PFSK-1 (cell line): ENCODE data around the genes ARMS2 and CHST15.

DNA sequence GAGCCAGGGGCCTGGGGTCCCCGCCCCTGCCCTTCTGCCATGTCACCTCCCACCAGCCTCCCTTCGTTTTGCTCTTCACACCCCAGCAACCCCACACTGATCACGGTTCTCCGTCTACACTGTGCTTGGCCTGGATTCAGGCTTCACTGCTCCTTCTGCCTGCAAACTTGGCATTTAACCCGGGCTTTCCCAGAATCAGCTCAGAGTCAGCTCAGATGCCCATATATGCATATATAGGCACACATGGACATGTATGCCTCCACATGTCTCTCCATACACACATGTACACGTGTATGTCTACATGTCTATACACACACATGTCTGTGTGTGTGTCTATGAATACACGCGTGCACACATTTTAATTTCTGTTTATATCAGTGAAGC lies 137.9 kb upstream of the BTBD16 start:
- RRBS = no CpG with 5 or more reads among the region's 8 CpGs

DNA sequence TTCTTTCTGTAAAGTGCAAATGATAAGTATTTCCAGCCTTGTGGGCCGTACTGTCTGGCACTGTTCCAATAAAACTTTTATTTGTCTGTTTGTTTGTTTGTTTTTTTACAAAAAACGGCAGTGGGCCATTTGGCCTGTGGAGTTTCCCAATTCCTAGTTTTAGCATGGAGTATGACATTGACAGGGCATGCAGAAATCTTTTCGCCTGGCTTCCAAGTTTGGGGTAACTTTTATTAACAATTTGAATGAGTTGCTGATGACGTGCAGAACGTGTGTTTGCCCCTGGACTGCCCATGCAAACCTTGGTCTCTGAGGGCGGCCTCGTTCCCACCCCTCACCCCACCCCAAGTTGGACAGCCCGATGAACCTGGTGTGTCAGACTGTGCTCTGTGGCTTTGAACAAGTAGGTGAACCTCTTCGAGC lies 40.1 kb upstream of the BTBD16 start:
- RRBS = no CpG with 5 or more reads among the region's 9 CpGs

DNA sequence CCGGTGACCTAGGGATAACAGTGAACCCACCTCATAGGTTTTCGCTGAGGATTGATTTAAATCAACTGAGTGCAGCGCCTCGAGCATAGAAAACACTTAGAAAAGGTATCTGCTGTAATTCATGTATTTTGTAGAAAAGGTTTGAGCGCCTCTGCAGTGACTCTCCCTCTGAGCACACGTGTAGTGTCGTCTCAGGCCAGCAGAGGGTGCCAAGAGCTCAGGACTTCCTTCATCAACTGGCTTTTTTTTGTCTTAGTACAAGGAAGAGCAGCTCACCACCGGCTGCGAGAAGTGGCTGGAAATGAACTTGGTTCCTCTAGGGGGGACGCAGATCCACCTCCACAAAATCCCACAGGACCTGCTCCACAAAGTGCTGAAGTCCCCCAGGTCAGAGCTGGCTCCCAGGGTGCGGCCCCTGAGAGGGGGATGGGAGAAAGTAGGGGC lies 27.7 kb downstream of the BTBD16 start:
- RRBS = 35% methylated on average over 1 of the region's 11 CpGs

DNA sequence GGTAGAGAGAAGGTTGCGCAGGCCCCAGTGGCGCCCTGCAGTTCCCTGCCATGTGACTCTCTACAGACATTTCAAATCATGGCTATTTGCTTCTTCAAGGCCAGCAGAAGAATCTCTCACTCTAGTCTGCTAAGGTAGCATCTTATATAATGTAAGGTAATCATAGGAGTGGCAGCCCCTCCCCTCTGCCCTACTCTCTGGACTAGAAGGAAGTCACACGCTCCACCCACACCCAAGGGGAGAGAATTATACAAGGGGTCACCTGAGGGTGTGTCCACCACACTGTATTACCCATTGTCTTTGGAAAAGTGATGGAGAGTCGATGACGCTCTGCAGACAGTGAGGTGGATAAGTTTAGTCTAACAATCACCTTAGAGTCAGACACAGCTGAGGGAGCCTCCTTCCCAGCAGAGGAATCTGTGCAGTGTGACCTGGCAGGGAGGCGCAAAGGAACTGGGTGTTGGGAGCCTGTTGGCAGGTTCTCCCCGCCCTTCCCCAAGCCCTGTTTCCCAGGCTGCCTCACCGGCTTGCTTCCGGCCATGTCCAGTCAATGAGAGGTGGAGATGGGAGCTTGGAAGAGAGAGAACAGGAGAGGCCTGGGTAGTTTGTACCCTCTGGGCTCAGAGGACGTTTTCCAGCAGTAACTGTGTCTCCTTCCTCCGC lies 35.5 kb upstream of the PLEKHA1 start:
- RRBS = no CpG with 5 or more reads among the region's 11 CpGs

DNA sequence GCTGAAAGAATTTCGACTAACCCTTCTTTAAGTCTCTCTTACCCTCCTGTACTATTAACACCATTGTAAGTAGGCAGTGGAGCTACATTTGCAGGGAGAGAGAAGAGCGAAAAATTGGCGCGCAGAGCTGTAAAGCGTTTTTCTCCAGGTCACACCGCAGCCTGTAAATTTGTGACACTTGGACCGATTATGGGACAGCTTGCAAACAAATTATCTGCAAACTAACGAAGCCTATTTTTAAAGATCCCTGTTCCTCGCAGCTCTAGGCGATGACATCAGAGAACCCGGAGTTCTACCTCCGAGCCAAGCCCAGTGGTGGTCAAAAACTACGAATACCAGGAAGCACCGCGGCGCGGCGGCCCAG lies 375 bp upstream of the PLEKHA1 start:
- RRBS = 1% methylated on average over 5 of the region's 18 CpGs

GRCh38 chr10:122375586-122375786 lies 978 bp downstream of the PLEKHA1 start:
- RRBS = no CpG with 5 or more reads among the region's 6 CpGs

DNA sequence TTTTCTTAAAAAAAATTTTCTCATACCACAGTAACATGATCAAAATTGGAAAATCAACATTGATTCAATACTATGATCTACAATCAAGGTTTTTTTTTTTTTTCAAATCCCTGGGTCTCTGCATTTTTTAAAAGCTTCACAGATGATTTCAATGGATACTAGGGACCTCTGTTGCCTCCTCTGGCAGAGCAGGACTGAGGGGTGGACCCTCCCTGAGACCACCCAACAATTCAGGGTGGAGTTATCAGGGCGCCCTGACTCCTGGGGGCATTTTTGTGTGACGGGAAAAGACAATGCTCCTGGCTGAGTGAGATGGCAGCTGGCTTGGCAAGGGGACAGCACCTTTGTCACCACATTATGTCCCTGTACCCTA lies at the start of gene ARMS2:
Gene ARMS2, plus strand, starts transcription at position 300 of the 373 bp plus-strand sequence.
- RRBS = no CpG with 5 or more reads among the region's 2 CpGs

DNA sequence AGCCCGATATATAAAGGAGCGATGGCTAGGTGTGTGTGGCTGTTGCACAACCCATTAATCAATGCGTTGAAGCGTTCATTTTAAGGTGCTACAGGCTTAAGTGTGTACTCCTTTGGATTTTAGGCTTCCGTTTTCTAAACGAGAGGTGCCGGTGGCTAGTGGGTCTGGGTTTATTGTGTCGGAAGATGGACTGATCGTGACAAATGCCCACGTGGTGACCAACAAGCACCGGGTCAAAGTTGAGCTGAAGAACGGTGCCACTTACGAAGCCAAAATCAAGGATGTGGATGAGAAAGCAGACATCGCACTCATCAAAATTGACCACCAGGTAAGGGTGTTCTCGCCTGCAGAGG lies 27.9 kb downstream of the HTRA1 start:
- RRBS = 90% methylated on average over 5 of the region's 15 CpGs

DNA sequence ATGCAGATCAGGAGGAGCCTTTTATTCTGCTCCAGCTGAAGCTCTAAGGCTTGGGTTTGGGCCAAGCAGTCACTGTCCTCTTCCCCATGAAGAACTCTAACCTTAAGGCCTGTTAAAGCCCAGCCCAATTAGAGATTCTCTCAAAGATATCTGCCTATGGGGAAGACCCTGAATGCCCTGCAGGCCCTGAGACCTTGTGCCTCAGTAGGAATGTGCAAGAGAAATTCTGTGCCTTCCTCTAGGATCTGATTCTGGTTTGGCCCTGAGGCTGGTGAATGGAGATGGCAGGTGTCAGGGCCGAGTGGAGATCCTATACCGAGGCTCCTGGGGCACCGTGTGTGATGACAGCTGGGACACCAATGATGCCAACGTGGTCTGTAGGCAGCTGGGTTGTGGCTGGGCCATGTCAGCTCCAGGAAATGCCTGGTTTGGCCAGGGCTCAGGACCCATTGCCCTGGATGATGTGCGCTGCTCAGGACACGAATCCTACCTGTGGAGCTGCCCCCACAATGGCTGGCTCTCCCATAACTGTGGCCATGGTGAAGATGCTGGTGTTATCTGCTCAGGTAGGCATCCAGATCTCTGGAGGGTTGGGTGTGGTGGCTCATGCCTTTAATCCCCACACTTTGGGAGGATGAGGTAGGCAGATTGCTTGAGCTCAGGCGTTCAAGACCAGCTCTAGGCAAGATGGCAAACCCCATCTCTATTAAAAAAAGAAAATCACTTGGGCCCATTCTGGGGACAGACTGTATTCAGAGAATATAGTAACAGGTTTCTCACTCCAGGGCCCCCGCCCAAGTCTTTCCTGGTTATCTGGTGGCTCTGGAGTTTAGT lies 15.8 kb downstream of the DMBT1 start:
- RRBS = no CpG with 5 or more reads among the region's 8 CpGs

GRCh38 chr10:122585912-122586321 lies 25.4 kb downstream of the DMBT1 start:
- RRBS = no CpG with 5 or more reads among the region's 7 CpGs

GRCh38 chr10:123040401-123040812 lies 31.6 kb downstream of the ACADSB start:
- RRBS = no CpG with 5 or more reads among the region's 3 CpGs

- RRBS = no CpG with 5 or more reads among the region's 22 CpGs
These were observed 29.4 kb downstream of the CHST15 start for GRCh38 chr10:124063649-124064754.

DNA sequence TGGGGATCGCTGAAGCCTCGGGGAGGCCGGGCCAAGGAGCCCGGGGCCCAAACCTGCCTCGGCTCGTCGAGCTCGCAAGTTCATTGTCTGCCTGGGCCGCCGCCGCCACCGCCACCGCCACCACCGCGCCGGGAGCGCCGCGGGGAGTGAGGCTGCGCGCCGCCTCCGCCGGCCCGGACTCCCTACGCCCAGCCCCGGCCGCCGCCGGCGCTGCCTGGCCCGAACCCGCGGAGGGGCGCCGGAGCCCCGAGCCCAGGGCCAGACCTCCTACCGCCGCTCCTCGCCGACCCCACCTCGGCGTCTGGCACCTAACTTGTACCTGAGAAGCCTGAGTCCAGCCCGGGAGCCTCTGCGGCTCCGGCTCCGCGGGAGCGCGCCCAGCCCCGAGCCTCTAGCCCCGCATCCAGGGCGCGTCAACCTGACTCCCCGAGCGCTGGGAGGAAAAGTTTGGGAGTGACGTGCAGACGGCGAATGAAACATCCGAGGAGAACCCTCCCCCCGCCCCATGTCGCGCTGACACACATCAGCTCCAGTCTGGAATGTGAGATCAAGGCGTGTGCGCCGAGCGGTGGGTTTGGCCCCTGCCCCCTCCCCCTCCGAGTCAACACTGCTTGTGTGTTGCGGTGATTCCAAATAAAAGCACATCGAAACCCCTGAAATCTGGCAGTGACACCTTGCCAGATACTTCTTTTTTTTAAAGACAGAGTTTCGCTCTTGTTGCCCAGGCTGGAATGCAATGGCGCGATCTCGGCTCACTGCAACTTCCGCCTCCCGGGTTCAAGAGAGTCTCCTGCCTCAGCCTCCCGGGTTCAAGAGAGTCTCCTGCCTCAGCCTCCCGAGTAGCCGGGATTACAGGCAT lies at the start of gene CHST15:
Gene CHST15, minus strand, starts transcription at position 449 of the 859 bp plus-strand sequence.
- RRBS = under 1% methylated on average over 20 of the region's 79 CpGs

DNA sequence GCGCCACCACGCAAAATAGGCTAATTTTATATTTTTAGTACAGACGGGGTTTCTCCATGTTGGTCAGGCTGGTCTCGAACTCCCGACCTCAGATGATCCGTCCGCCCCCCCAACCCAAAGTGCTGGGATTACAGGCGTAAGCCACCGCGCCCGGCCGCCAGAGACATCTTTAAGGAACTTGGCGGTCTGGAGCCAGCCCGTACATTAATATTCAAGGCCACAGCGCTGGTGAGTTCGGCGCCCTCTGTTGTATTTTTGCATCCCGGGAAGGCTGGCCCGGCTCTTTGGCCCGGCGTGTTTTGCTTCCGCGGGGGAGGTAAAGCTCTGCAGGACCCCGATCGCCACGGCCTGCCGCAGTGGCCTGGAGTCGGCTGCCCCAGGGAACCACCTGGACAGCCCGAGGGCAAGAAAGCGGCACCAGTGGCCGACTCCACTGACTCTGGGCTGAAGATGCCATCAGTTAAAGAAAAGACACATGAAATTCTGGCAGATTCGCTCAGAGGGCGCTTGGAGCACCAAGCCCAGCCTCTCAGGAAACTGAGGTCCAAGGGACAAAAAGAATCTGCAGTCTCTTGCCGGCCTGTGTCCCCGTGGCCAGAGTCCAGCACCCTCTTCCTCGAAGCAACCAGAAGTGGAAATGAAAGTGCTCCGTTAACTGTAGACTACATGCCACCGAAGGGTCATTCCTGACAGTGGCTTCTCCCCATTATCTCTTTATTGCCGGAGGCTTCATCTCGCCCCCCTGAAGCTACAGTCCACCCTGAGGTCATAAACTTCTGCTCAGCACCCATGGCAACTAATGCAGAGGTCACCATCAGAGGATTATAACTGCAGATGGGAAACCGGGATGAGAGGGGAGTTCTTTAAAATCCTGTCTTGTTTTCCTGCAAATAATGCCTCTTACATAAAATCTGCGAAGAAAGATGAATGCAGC lies 878 bp upstream of the CHST15 start:
- RRBS = 23% methylated on average over 8 of the region's 42 CpGs

DNA sequence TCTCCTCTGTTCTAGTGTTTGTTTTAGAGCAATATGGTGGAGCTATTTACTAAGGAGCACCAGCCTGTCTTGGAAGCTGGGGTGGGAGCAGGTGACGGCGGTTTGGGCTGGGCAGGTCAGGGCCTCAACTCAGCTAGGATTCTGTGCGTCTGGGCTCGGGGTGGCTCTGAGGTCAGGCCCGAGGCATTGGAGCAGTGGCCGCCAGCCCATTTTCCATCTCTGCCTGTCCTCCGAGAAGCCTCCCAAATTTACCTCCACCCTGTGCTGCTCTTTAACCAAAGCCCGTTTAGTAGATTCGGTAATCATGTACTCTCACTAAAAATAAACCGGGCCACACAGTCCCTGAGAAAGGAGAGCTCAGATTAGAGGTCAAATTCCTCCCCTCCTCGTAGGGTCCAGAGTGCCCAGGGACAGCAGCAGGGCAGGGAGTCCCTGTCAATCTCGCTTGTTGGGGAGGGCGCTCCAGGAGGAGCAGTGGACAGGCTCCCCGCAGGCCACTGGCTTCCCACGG lies 88.7 kb upstream of the CHST15 start:
- RRBS = no CpG with 5 or more reads among the region's 15 CpGs

GRCh38 chr10:124305206-124305575 lies 113.5 kb downstream of the OAT start:
- RRBS = no CpG with 5 or more reads among the region's 1 CpG

DNA sequence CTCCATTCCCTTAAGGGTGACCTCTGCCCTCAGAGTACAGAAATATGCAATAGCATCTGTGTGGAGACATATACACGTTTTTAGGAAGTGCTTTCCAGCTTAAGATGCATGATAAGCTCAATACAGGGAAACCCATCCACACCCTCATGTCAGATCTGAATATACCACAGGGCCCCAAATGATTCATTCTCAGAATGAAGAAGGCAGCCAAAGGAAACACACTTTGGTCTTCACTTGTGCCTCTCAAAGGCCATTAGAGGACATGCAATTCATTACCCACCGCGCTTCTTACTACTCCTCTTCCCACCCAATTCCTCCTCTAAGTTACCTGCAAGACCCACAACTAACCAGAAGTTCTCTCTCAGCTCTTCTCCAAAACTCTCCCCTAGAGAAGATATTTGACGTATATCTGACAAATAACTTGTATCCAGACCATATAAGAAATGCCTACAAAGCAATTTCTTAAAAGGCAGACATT lies 103.1 kb downstream of the OAT start:
- RRBS = no CpG with 5 or more reads among the region's 4 CpGs

GRCh38 chr10:124521349-124521860 lies 59.8 kb downstream of the LHPP start:
- RRBS = no CpG with 5 or more reads among the region's 14 CpGs

DNA sequence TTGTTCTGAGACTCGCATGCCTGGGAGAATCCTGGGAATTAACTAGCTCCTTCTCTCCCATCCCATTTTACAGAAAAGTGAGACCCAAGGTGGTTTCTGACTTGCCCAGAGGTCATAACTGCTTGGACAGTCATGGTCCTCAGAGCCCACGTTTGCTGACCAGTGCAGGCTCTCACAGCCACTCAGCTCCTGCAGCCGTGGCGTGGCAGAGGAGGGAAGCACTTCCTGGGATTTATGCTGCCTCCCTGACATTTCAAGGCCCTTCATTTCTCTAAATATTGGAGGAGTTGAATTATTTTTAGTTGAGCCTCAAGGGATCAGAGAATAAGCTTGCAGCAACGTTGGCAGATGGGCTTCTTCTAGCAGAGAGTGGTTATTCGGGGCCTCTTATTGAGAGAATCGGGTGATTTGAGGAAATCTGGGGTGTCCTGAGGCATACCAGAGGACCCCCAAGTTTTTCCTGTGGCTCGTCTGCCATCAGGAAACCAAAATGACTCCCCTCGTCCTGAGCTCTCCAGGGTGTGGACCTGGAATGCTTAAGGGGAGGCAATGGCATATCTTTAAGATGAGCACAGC lies 77.1 kb downstream of the LHPP start:
- RRBS = no CpG with 5 or more reads among the region's 9 CpGs

DNA sequence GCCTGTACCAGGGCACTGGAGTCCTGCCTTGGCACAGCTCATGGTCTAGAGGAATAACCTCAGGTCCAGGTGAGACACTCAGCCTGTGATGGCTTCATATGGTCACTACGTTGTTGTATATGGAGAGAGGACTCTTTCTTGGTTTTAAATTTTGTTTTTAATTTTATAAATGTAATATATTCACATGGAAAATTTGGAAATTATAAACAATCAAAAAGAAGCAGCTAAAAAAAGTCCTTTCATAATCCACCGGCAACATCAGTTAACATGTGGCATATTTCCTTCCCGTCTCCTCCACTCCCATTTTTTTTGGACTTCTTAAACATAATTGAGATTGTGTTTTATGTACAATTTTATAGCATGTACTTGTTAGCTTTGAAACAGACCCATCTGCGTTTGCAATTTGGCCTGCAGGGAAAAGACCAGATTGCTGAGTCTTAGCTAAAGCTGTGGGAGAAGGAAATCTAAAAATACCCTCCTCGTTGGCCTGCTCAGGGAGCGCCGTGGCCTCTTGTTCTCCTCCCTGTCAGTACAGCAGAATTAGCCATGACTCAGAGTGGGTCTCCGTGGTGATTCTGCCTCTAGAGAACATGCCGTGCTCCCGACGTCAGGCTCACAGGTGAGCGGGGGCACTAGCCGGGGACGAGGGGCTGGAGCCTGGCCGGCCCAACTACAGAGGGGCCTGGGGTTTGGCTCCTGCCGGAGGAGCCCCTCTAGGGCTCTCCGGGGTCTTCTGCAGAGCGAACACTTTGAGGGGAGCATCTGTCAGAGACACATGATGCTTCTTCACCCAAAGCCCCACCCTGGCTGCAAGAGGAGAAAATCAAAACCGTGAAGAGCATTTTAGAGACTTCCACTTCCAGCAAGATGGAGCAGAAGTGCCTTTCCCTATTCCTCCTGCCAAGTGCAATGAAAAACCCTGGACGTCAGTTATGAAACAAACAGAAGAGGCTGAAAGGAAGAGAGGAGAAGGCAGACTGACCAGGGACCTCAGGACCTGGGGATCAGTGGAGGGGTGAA lies 98.7 kb downstream of the LHPP start:
- RRBS = 71% methylated on average over 1 of the region's 20 CpGs